Mesenteric fat pad (tissue), 1 donor: ENCODE results near the genes ARFRP1 and C20orf204.

- PRO-cap: no peak
Measured at GRCh38 chr20:62927852-62928941, 1.9 kb upstream of the DIDO1 start.

DNA sequence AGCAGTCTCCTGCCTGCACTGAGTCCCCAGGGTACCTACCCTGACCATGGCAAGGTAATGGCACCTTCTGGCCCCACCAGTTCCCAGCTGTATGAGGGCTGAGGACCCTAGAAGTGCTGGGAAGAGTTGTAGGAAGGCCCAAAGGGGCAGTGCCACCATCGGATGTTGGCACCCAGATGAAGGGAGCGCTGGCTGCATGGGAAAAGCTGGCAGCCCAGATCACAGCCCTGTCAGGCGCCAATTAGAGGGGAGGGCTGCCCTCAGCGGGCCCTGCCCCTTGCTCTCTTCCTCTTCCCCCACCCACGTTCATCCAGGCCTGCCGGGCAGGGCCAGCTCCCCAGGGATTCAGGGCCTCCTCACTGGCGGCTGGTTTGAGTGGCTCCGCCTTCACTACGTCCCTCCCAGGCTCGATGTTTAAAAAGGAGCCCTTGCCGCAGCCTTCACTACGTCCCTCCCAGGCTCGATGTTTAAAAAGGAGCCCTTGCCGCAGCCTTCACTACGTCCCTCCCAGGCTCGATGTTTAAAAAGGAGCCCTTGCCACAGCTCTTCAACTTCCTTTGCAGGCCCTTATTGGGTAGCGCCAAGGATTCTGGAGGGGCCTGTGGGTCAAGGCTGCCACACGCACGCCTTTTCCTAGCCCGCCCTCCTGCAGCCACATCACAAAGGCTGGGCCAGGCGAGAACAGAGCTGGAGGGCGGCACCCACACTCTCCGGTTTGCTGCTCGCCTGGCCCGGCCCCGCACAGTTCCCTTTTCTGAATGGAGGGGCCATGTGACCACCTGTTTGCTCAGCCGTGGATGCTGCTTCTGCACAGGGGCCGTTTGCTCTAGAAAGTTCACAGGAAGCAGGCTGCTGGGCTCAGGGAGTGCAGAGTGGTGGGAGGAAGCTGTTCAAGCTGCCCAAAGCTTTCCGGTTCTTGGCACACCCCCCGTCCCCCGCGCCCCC lies 1.4 kb downstream of the SLC17A9 start:
- PRO-cap: no peak

DNA sequence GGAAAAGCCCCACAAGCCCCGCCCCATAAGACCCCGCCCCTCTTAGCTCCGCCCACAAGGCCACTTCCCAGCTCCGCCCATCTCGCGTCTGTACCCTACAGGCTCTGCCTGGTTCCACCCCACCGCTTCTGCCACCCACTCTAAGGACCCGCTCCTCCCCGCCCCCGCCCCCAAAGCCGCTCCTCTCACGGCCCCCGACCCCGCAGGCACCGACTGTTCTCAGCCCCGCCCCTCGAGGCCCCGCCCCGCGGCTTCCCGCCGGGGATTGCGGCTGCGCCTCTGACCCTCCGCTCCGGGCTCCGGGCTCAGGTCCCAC lies 65.0 kb upstream of the BHLHE23 start:
- PRO-cap: no peak

- PRO-cap: no peak
Measured at GRCh38 chr20:63284503-63285012, 8.4 kb upstream of the COL20A1 start.

GRCh38 chr20:63321120-63321838 lies 28.3 kb downstream of the COL20A1 start:
- PRO-cap: no peak

- PRO-cap: no peak
Measured at GRCh38 chr20:63446405-63446945, 26.0 kb downstream of the KCNQ2 start.

DNA sequence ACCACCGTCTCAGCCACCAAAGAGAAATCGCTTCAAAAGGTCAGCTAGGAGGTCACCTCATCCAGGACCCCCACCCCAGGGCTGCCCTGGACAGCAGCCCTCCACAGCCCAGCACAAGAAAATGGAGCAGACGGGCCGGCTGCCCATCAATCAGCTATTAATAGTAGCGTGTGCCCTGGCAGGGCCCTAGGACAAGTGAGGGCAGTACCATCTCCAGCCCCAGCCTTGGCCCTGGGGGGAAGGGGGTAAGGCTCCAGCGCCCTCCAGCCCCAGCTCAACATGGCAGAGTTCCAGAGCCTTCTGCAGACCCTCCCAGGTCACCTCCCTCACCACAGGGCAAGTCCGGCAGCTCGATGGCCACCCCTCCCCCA lies 1.8 kb downstream of the EEF1A2 start:
- PRO-cap: no peak

- PRO-cap: no peak
Measured at GRCh38 chr20:63536202-63537139, 705 bp downstream of the PTK6 start.

GRCh38 chr20:63552329-63553554 lies 1.2 kb upstream of the FNDC11 start:
- PRO-cap: no peak

- PRO-cap: no peak
Measured at GRCh38 chr20:63554328-63555080, 545 bp downstream of the FNDC11 start.

DNA sequence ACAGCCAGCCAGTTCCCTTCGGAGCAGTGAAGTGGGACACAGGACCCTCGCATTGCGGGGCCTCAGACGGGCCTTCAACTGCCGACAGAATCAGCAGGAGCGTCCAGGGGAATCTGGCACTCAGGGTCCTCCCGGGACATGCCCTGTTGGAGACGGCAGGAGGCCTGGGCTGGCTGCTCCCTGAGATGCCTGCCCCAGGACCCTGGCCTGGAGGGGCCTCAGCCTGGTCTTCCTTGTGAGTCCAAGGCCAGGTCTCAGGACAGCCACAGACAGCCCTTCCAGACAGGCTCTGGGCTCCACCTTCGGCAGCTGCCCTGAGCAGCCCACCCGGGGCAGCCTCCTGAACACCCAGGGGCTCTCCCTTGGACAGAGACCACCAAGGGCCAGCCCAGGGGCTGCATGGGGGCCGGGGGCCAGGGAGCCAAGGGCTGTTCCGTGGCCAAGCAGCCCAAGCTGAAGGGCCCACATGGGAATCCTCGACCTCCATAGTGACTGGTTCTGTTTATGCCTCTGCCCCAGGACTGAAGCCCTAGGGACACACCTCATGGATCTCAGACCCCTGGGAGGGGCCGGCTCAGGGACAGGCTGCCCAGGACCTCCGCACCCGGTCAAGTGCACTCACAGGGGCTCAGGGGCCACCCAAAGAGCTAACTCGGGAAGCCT lies 14.7 kb upstream of the HELZ2 start:
- PRO-cap: no peak

DNA sequence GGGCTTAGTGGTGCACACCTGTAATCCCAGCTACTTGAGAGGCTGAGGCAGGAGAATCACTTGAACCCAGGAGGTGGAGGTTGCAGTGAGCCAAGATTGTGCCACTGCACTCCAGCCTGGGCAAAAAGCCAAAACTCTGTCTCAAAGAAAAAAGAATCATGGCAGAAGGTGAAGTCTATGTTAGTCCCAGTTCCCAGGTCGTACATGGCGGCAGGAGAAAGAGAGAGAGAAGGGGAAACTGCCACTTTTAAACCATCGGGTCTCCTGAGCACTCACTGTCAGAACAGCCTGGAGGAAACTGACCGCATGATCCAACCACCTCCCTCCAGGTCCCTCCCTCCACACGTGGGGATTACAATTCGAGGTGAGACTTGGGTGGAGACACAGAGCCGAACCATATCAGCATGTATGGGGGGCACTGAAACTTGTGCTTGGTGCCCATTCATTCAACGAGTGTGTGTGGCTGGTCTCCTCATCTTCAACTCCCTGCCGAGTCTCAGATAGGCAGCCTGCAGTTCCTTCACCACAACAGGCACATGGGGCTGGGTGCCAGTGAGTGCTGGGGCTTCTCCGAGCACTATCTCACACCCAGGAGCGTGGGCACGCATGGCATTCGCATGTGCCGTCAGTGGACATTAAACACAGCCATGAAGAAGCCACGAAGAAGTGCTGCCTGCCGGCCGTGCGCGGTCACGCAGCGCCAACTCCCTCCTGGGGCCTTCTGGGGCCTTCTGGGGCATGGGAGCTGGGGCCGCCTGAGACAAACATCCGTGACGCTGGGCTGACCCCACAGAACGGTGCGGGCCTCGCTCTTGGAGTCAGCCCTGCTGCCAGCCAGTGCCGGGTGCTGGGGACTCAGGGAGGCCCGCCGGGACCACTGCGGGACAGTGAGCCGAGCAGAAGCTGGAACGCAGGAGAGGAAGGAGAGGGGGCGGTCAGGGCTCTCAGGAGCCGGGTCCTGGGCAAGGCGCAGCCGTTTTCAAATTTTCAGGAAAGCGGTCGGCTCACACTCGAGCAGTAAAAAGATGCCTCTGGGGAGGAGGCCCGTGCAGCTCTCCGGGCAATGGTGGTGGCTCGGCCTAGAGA lies 775 bp upstream of the RTEL1 start:
- PRO-cap: no peak

- PRO-cap: bidirectional peak, plus-strand start at chr20:63687250, minus-strand start at chr20:63687129
Measured at GRCh38 chr20:63686298-63687397, 9.8 kb upstream of the TNFRSF6B start.

DNA sequence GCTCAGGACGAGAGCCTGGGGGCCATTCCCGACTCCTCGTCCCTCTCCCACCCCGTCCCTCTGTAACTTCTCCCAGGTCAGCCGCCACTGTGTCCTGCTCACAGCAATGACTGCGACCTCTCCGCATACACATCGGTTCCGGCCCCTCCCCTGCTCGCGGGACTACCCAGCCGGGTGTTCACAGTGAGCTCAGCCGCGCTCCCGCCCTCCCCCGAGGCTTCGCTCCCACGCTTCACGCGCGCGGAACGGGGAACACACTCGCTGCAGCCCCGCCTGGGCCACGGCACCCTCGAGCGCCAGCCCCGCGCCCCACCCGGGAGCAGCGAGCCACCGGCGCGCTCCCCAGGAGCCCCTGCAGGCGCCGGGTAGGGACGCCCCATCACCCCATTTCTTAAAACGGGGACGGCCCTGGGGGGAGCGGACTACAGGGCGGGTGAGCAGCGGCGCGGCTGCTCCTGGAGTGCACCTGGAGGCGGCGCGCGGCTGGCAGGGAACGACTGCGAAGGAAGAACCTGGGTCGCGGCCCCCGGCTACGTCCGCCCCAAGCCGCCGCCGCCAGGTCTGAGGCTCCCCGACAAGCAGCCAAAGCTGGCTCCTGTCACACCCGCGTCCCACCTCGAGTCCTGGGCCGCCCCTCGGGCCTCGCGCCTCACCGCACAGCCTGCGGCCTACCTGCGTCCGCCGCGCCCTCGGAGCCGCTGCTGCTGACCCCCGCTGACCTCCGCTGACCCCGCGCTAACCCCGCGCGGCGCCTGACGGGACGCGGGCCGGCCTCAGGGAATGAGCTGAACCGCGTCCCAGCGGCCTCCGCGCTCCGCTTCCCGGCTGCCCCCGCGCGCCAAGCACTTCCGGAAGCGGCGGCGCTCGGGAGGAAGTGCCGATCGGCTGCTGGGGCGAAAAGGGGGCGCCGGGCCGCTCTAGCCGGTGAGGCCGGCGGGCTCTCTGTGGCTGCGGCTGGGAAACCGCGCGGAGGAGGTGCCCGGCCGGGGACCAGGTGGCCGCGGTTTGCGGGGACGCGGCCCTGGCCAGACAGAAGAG lies at the start of gene ARFRP1:
TSS of gene ARFRP1 (minus strand) at position 782 of the 1,038 bp plus-strand sequence.
- PRO-cap: bidirectional peak, plus-strand start at position 257 of the sequence, minus-strand start at position 60 of the sequence; bidirectional peak, plus-strand start at position 845 of the sequence, minus-strand start at position 703 of the sequence

- PRO-cap: no peak
Measured at GRCh38 chr20:63734073-63734930, 2.2 kb upstream of the LIME1 start.

DNA sequence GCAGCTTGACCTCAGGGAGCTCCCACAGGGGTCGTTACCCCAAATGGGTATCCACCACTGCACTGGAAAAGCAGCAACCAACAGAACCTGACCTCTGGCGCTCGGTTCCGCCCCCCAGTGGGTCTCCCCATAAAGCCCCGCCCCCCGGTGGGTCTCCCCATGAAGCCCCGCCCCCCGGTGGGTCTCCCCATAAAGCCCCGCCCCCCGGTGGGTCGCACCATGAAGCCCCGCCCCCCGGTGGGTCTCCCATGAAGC lies 11.9 kb downstream of the SLC2A4RG start:
- PRO-cap: no peak

- PRO-cap: no peak
Measured at GRCh38 chr20:63791651-63792148, 39.4 kb downstream of the ZBTB46 start.

DNA sequence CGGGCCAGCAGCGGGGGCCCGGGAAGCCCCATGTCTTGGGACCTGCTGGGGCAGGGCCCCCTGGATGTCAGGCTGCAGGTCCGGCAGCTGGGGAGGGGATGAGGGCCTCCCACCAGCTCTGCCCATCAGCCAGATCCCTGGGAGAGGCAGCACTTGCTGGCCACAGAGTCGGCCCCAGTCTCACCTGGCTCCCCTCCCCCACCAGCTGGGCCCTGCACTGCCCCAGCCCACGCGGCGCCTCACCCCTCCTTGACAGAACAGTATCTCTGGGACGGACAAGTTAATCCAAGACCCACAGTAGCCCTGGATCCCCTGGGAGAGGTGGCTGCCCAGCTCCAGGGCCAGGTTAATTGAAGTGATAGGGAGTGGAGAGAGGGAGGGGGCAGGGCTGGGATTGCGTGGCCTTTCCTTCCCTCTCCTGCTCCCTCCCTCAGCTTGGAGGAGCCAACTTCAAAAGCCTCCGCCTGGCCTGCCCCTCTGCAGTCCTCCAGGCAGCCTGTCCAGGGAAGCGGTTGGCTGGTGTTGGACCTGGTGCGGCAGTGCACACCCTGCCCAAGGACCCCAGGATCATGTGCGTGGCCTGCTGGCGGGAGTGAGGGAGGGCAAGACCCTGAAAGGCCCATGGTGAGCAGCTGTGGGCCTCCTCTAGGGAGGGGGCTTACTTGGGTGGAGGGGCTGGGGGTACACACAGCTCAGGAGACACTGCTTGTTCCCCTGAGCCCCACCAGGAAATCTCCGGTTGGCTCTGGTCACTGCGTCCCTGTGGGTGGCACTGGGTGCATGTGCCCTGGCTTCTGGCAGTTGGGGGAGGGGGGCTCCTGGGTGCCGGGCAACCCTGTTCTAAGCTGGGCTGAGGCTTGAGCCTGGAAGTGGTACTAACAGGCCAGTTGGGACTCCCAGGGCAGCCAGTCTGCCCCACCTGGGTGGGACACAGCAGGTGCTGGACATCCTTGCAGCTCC lies at the start of gene C20orf204:
TSS of gene C20orf204 (plus strand) at position 480 of the 960 bp plus-strand sequence.
- PRO-cap: no peak

DNA sequence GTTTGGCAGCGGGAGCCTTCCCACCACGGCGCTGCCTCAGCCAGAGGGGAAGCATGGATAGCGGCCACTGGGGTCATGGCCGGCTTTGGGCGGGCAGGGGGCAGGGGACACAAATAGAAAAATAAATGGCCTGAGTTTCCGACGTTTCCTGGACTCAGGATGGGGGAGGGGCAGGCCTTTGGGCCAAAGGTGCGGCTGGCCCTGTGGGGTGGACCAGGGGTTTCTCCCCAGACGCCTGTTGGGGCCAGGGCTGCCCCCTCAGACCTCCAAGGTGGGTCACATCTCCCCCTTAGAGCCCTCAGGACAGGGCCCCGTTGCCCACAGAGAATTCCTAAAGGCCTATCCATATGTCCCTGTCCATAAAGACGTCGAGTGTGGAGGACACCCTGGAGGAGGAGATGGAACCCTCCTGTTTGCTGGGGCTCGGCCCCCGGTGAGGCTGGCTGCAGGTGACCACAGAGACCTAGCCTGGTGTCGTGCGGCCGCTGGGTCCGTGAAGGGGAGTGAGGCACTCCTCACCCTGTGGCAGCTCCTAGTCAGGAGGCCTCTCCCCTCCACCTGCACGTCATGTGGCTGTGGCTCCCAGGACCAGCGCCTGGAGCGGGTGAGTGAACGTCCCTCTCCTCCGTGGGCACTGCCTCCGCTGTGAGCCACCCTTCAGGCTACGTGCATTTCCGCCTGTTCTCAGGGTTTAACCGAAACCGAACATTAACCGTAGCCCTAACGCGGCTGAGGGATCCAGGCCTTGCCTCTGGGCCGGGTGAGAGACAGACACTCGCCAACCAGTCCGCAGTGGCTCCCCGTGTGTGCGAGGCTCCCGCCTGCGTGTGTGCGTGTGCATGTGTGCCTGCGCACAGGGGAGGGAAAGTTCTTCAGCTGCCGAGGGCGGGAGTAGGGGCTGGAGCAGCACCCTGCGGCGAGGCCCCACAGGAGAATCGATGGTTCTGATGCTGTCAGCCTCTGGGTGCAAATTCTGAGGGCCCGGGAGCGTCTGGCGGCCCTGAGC lies 6.1 kb upstream of the TCEA2 start:
- PRO-cap: no peak

DNA sequence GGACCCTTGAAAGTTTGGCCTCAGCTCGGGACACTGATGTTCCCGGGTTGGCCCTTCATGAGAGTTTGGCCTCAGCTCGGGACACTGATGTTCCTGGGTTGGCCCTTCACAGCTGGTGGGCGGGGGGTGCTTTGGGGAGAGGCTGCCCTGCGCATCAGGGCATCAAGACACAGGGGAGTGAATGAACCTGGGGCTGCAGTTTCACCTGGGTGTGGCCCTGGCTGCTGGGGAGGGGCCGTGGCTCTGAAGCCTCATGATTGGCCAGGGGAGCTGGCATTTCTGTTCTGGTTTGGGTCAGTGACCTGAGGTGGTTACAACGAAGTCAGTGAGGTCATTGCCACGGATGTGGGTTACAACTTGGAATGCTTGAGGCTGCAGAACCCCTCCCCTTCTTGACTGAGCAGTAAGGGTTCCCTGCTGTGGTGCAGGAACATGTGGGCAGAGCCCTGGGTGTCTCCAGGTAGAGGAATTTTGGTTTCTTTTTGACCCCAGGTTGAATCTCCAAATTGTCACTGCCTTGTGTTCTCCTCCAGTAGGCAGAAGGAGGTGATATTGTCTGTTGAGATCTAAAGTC lies 3.0 kb downstream of the TCEA2 start:
- PRO-cap: no peak